Prostate gland (tissue), 2 donors: ENCODE data around the gene ITM2C.

DNA sequence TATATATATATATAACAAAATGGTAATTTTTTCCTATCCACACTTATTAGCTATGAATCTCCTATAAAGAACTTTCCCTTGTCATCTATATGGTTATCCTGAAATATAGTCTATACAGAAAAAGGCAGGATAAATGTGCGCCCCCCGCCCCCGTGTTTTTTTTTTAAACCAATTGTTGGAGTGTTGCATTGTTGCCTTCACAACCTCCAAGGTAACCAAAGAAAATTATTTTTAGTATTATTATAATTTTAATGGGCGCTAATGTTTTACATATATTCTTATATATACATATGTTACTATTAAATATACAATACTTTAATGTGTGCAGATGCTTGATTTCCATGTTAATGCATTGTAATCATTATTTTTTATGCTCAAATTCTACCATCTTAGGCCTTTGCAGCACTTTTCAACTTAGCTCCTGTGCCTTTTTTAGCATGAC lies 36.2 kb downstream of the CAB39 start:
- PRO-cap, result no peak
- RAMPAGE, long total RNA, 2 experiments, result no peak in any of the 2 experiments

GRCh38 chr2:230864423-230865163 lies at the start of gene ITM2C:
TSS of gene ITM2C (plus strand) at chr2:230864942.
- PRO-cap, result unidirectional peak, plus-strand start at chr2:230864948
- RAMPAGE, long total RNA, 2 experiments, result start-site peak on the plus strand in 2 of 2 experiments, at chr2:230864935-230864997 at its widest, 1,311 to 1,485 reads per replicate

GRCh38 chr2:230869381-230869694 lies 4.6 kb downstream of the ITM2C start:
- PRO-cap, result no peak
- RAMPAGE, long total RNA, 2 experiments, result no peak in any of the 2 experiments

DNA sequence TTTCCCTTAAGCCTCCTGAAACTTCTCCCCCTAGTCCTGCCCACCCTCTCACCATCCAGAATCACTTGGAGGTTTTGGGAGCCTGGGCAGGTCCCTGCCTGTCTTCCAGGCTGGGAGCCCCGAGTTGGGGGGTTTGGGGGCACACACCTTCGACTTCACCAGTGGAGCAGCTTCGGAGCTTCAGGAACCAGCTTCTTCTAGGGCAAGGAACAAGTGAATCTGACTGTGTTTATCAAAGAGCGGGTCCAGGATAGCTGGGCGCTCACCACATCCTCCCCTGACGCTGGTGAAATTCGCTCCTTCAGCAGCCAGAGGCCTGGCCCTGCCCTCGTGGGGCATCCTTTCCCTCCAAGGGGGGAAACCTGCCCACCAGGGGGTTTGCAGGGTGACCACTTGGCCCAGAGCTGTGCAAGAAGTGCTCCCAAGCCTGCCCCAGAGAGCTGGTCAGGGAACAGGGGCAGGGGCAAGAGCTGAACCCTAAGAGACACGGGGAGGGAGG lies 2.5 kb upstream of the GPR55 start:
- PRO-cap, result no peak
- RAMPAGE, long total RNA, 2 experiments, result no peak in any of the 2 experiments

DNA sequence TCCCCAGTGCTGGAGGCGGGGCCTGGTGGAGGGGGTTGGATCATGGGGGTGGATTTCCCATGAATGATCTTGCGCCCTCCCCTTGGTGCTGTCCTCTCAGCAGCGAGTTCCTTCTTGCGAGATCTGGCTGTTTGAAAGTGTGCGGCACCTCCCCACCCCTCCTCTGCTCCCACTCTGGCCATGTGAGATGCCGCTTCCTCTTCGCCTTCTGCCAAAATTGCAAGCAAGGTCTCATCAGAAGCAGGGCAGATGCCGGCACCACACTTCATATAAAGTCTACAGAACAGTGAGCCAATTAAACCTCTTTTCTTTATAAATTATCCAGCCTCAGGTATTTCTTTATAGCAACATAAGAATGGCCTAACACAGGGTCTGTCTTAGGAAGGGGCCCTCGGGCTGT lies 18.6 kb upstream of the GPR55 start:
- PRO-cap, result no peak
- RAMPAGE, long total RNA, 2 experiments, result no peak in any of the 2 experiments

DNA sequence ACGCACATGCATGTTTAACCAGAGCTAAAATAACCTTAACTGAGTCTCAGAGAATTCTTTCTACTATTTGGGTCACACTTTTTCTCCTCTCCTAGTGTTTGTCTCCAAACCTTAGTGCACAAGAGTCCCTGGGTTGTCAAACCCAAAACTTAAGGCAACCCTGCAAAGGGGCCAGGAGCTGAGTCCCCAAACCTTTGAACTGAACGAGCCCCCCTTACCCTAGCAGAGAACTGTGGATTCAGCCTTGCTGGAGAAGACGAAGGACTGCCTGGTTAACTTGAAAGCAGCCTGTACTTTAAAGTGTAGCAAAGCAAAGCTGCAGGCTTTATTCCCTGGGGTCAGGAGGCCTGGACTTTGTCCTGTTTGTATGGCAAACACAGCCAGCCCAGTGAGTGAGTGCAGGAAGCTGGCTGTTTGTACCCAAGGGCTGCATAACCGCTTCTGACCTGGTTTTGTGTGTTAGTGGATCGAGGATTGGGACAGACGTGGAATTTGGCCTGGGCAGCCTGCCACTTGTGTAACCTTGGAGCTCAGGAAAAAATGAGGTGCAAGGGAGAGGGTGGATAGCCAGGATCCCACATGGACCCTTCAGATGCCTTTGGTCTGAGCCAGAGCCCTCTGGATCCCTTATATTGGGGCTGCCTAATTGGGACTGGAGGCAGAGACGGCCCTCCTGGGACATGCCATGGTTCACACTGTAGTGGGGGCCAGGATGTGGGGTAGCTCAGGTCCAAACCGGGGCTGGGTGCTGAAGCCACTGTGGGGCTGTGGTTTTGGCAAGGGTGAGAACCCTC lies 6.4 kb upstream of the PSMD1 start:
- PRO-cap, result no peak
- RAMPAGE, long total RNA, 2 experiments, result no peak in any of the 2 experiments

DNA sequence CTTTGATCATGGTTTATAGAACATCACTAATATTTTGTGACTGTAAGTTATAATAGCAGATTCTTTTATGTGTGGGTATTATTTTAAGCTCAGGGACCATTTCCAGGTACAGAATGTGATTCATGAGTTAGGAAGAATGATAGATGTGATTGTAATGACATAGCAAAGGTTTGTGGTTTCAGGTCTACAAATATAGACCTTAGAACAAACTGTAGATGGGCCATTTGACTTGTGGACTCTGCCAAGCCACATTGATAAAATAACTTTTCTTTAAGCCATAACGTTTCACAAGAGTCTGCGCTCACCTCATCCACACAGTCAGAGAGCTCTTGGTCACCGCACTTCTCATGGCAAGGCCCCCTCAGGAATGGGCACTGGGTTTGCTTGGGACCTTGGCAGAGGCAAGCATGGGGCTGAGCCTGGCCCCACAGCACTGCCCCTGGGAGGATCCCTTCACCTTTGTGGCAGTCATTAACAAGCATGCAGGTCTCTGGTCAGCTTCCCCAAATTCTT lies 13.9 kb downstream of the ARMC9 start:
- PRO-cap, result no peak
- RAMPAGE, long total RNA, 2 experiments, result no peak in any of the 2 experiments

DNA sequence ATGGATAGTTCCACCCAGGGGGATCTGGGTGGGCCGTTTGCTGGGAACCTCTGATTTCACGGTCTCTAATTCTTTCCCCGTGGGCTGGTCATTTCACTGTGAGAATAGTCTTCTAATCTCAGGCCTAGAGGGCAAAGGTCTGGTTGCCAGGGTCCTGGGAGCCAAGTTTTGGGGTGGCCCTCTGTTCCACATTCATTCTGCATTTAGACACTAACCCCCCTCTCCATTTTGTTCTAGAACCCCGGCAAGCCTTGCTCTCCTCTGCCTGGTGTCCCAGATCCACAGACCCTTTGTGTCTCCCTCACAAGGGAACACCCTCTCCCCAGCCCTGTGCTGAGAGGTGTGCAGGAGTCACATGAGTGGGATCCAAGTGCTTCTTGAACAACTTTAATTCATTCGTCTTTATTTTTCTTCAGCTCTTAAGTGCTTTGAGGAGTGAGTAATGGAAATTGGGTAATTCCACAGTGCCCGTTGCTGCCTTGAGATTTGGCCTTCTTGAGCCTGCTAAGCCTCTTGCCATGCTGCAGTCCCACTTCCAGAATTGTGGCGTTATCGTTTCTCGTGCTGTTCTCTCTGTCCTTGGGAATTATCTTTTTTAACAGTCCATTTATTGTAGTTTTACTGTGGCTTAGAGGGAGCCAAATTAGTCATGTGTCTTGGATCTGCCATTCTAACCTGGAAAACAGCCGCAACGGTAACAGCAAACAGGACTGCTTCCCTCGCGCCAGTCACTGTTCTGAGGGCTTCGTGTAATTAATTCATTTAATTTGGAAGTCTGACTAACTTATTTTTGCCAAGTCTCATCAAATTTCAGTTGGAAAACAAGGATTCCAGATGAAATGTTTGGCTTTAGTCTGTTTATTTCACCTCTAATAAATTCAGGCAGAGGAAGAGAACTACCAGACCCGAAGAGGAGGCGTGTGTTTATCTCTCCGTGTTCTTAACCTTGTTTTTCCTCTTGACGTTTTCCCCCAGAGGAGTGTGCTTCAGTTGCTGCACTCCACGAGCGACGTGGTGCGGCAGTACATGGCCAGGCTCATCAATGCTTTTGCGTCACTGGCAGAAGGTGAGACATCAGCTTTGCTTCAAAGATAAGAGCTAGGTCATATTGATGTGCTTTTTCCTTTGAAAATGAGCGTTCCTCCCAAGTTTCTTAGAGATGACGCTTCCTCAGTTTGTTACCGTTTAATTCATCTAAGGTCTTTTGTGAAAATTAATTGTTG lies 72.0 kb downstream of the ARMC9 start:
- PRO-cap, result no peak
- RAMPAGE, long total RNA, 2 experiments, result no peak in any of the 2 experiments

GRCh38 chr2:231323365-231323859 lies 72.1 kb upstream of the B3GNT7 start:
- PRO-cap, result no peak
- RAMPAGE, long total RNA, 2 experiments, result no peak in any of the 2 experiments

GRCh38 chr2:231347104-231347475 lies 48.4 kb upstream of the B3GNT7 start:
- PRO-cap, result no peak
- RAMPAGE, long total RNA, 2 experiments, result no peak in any of the 2 experiments

GRCh38 chr2:231387909-231389059 lies 7.2 kb upstream of the B3GNT7 start:
- PRO-cap, result no peak
- RAMPAGE, long total RNA, 2 experiments, result no peak in any of the 2 experiments

GRCh38 chr2:231396118-231396333 lies 516 bp downstream of the B3GNT7 start:
- PRO-cap, result no peak
- RAMPAGE, long total RNA, 2 experiments, result no peak in any of the 2 experiments

DNA sequence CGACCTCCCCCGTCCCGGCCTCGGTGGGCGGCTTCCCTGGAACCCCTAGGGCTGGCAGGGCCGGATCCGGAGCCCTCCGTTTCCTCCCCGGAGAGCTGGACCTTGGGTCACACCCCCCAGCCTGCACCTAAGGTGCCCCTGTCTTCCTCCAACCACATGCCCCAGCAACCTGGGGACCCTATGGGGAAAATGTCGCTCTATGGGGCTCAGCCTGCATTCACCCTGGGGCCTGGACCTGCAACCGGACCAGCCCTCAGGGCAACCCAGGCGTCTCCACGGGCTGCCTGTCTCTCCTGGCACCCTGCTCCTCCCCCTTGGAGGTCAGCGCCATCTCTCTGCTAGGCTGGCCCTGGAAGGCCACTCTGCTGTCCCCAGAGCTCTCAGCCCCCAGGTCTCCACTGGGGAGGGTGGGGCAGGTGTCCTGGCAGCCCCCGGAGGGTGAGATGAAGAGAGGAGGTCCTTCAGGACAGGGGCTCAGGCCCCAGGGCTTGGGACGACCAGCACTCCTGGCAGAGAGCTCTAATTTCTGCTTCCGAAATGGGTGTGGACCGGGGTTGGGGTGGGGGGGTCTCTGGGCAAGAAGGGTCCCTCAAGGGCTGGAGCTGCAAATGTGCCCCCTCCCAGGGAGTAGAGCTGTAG lies 943 bp downstream of the B3GNT7 start:
- PRO-cap, result no peak
- RAMPAGE, long total RNA, 2 experiments, result no peak in any of the 2 experiments

DNA sequence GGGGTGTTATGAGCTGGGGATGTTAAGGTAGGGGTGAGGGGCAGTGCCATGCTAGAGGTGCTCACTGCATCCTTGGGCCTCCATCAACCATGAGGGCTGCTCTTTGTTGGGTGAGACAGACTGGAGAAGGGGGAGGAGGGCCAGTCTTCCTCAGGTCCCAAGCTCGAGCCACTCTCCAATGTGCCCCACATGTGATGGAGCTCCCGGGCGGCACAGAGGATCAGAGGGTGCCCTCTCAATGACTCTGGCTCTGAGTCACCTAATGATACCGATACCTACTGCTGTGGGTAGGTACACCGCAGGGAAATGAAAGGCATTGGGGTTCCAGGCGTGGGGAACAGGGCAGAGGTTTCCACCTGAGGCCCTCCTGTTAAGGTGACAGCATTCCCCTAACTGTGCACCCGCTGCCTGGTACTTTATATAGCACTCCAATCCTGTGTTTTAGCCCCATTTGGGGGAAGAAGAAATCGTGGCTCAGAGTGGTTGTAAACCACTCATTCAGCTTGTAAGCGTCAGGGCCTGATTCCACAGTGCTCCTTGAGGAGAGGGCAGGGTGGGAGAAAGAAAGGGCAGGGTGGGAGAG lies 1.6 kb downstream of the B3GNT7 start:
- PRO-cap, result no peak
- RAMPAGE, long total RNA, 2 experiments, result no peak in any of the 2 experiments

- PRO-cap, result no peak
- RAMPAGE, long total RNA, 2 experiments, result no peak in any of the 2 experiments
Observed at GRCh38 chr2:231411656-231412773, 16.5 kb downstream of the B3GNT7 start.

DNA sequence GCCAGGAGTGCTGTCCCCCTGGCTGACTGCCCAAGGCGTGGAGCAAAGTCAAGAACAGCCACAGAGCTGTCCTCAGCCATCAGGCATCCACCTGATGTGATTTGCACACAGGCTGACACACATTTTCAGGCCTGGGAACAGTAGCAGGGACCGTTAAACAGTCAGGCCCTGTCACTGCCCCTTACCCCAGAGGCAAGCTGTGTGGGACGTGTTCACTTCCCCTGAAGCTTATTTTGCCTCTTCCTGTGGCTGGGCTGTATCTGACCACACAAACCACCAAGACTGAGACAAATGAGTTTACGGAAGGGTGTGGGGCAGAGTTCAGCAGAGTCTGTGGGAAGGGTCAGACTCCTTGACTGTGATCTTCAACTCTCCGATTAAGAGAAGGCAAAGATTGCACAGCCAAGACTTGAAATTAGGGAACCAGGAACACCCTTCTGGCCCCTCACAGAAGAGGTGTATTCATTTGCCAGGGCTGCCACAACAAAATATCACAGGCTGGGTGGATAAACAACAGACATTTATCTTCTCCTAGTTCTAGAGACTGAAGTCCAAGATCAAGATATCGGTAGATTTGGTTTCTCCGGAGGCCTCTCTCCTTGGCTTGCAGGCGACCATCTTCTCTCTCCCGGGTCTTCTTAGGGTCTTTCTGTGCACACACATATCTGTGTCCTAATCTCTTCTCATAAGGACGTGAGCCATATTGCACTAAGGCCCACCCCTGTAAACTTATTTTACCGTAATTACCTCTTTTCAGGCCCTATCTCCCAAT lies 15.4 kb upstream of the NMUR1 start:
- PRO-cap, result no peak
- RAMPAGE, long total RNA, 2 experiments, result no peak in any of the 2 experiments

- PRO-cap, result bidirectional peak, plus-strand start at chr2:231613569, minus-strand start at chr2:231613543; bidirectional peak, plus-strand start at chr2:231613597, minus-strand start at chr2:231613681
- RAMPAGE, long total RNA, 2 experiments, result no peak in any of the 2 experiments
Observed at GRCh38 chr2:231613253-231613887, 20.7 kb downstream of the TEX44 start.

DNA sequence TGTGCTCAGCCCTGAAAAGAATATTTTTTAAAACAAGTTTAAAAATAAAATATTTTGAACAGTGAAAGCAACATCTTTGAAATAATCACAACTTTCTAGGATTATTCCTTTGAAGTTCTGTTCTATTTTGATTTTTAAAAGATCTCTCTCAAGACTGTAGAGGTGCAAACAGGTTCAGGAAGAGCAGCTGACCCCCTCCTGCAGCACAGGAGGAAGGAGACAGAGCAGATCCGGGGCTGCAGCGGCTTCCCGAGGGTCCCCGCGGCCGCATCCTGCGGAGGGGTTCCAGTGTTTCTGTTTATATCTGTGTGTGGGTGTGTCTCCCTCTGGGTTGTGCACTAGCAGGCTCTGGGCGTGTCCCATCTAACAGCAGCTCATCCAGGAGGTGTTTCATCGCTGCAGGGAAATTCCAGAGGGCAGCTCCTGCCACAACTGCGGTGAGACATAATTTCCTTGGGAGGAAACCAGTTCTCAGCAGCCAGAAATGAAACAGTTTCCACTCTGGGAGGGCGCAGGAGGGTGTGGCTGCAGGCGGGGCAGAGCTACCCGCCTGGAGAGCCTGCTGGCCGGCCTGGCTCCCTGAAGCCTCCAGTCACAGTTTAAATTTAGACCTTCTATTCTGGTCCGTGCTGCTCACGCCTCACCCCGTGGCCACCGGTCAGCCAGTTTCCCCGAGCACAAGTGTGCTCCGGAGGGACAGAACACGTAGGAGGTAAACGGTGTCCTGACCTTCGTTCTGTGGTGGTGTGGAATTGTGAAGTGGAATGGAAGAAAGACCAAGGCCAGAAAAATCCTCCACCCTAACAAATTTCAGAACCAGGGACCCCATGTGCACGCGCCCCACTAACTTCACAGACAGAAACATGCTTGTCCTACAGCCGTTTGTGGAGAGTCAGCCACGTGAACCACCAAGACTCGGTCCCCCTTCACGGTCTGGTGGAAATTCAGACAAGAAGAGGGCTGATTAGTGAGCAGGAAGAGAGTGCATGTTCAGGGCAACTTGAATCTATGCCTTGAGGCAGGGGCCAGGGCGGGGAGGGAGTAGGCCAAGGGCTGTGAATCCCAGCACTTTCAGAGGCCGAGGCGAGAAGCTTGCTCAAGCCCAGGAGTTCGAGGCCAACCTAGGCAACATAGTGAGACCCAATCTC lies 50.1 kb downstream of the TEX44 start:
- PRO-cap, result bidirectional peak, plus-strand start at position 665 of the sequence, minus-strand start at position 274 of the sequence
- RAMPAGE, long total RNA, 2 experiments, result no peak in any of the 2 experiments

DNA sequence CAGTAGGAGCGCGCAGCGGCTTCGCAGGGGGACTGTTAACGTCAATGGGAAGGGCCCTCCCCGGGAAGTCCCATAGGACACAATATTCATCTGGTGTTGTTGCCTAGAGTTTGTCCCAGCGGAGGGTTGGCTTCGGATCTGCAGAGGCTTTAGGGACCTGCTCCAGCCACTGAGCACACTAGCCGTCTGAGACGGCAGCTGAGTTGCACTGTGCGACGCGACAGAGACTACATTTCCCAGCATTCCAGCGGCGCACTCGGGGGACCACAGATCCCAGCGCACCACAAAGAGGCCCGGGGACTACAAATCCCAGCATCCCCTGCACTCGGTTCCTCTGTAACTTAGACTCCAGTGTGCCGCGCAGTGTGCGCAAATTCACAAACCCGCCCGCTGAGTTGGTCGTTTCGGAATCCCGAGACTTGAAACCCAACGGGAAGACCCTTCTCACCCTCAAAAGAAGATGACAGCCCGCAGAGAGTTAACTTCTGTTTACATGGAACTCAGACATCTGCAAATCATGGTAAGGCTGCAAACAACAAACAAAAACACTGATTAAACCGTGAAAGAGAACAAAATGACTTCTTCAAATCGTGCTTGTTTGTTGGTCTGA lies 387 bp upstream of the PDE6D start:
- PRO-cap, result bidirectional peak, plus-strand start at position 339 of the sequence, minus-strand start outside the sequence
- RAMPAGE, long total RNA, 2 experiments, result start-site peak on the plus strand in 1 of 2 experiments, centred at position 382 of the sequence, 24 reads per replicate

DNA sequence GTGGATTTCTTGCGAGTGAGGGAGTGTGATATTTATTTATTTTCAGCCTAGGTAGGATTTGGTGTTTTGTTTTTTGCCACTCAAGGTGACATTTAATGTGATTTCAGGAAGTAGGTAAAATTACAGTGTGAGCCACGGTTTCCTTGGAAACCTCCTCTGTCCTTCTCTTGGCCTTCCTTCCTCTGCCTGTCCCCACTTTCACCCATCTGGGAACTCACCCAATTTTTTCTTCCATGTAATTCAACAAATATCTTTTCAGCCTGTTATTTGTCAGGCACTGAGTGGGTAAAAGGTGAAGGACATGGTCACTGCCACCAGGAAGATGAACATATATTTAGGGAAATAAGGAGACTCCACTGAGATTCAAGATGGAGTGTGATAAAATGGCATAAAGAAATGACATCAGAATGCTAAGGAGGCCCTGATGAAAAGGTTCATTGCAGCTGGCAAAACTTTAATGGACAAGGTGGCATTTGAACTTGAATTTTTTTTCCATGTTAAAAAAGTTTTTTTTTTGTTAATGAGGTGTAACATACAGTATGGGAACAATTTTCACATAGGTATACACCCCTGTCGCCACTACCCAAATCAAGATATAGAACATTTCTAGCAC lies 1.3 kb upstream of the PDE6D start:
- PRO-cap, result no peak
- RAMPAGE, long total RNA, 2 experiments, result no peak in any of the 2 experiments